ENCODE data around the genes CLCN1, OR2A14 and EZH2.

- PRO-cap: no peak
Observed at GRCh38 chr7:143316007-143316215, at the start of gene CLCN1. Gene CLCN1, plus strand, starts transcription at chr7:143316111.

DNA sequence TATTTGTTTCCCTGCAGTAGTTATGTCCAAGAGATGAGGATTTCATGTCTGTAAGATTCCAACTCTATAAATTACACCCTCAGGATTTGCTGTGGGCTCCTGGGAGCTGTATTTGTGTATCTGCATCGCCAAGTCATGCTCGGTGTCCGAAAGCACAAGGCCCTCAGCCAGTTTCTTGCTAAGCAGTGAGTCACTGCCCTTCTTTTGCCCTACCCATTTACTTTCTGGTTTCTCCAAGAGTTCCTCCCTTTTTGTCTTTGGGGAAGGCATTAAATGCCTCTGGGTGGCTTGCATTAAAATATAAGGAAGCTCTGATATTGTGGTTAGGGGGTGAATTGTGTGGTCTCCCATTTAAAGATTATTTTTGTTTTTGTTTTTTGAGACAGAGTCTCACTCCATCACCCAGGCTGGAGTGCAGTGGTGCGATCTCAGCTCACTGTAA, 15.6 kb downstream of the CLCN1 start:
- PRO-cap: no peak

DNA sequence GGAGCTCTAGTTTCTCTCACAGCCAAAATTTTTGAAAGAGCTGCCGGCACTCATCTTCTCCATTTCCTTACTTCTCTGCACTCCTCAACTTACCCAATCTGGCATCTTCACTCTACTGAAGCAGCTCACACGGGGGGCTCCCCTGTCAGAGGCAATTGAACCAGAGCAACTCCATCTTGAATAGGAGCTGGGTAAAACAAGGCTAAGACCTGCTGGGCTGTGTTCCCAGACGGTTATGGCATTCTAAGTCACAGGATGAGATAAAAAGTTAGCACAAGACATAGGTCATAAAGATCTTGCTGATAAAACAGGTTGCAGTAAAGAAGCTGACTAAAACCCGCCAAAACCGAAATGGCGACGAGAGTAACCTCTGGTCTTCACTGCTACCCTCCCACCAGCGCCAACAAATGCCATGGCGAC, 7.7 kb upstream of the FAM131B start:
- PRO-cap: no peak

- PRO-cap: no peak
Observed at GRCh38 chr7:143382725-143383669, 1.9 kb downstream of the ZYX start.

DNA sequence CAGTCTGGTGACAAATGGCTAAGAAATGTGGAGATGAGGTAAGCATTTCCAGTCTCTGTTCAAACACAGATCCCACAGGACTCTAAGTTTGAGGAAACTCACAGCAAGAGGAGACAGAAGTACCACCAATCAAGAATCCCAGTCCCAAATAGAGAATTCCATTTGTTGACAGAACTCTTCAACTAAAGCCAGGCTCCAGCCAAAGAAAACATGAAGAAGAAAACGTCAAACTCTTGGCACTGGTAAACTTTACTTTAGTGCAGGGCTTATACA, 49.1 kb upstream of the CTAGE6 start:
- PRO-cap: no peak

GRCh38 chr7:144122904-144123474, at the start of gene OR2A14:
Gene OR2A14, plus strand, starts transcription at chr7:144123176.
- PRO-cap: no peak

DNA sequence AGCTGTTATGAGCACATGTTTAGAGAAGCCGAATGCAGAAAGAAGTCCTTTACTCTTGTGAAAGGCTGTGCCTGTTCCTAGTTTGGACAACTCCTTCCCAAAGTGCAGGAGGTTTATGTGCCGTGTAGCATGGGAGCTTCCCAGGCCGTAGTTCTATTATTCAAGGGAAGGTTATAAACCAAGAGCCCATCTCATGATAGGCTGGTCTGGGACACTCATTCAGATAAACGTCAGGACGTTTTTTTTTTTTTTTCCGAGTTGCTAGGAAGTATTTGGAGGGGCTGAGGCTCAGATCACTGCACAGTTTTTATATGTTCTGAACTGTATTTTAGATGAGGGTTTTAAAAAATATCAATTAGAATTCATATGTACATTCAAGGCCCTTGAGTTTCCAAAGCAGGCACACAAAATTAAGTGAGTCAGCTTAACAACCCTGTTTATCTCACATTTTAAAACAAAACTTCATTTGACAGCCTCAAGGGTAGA, 593.0 kb upstream of the CNTNAP2 start:
- PRO-cap: no peak

DNA sequence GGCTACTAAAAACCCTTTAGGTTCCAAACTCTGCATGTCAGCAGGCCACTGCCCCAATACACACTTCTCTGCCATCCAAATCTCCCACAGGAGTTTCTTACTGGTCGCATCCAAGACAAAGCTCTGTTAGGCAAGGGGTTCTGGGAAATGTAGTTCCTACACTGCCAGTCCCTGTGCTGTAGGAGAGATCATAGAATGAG, 757.0 kb upstream of the C7orf33 start:
- PRO-cap: no peak

- PRO-cap: no peak
Observed at GRCh38 chr7:148540396-148540831, 50.2 kb upstream of the C7orf33 start.

- PRO-cap: no peak
Observed at GRCh38 chr7:148699064-148699153, 206 bp downstream of the CUL1 start.

DNA sequence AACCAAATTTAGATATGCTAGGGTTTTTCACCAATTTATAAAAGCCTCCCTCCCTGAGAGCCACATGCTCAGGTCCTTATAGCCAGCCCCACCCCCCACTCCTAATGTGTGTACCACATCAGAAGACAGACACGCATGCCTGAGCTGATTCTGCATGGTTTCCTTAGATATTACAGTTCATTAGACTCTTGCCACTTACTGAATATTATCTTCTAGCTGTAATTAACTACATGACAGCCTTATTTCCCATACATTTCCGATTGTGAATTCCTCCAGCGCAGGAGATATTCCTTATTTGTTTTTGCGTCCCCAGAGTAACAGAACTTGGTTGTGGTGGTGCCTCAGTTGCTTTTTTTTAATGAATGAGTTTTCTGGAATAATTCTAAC, 2.1 kb downstream of the CUL1 start:
- PRO-cap: bidirectional peak, plus-strand start at position 105 of the sequence, minus-strand start at position 80 of the sequence

DNA sequence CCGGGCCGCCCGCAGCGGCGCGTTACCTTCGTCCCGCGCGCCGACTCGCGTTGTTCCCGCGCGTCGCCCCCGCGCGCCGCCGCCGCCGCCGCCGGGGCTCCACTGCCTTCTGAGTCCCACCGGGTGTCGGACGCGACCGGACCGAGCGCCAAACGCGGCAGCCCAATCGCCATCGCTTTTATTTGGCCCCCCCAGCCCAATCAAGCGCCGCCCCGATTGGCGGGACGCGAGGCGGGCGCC, at the start of gene EZH2:
EZH2 (minus strand) TSS at position 154 of the 240 bp plus-strand sequence.
- PRO-cap: bidirectional peak, plus-strand start outside the sequence, minus-strand start at position 105 of the sequence

DNA sequence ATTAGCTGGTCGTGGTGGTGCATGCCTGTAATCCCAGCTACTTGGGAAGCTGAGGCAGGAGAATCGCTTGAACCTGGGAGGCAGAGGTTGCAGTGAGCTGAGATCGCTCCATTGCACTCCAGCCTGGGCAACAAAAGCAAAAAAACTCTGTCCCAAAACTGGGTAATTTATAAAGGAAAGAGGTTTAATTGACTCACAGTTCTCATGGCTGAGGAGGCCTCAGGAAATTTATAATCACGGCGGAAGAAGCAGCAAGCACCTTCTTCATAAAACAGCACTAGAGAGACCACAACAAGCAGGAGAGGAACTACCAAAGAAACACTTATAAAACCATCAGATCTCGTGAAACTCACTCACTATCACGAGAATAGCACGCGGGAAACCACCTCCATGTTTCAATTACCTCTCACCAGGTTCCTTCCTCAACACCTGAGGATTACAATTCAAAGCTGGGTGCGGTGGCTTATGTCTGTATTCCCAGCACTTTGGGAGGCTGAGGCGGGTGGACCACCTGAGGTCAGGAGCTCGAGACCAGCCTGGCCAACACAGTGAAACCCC, 48.5 kb downstream of the PDIA4 start:
- PRO-cap: no peak

DNA sequence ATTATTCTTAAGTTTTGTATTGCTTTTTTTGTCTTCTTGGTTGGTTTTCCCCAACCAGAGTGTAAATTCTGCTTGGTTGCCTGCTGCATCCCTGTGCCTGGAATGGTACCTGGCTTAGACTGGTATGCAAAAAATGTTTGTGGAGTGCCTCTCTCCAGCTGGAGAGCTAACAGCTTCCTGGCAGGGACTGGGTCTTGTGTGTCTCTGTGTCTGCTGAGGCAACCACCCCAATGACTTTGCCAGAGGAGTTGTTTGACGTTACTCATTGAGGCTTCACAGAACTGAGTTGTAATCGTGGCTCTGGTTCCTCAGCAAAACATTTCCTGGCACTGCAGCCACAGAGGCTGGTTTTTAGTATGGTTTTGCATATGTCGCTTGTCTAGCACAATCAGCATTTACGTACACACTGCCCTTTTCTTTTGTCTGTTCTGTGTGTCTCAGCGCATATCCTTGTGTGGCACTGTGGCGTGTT, 7.4 kb downstream of the ZNF282 start:
- PRO-cap: no peak

DNA sequence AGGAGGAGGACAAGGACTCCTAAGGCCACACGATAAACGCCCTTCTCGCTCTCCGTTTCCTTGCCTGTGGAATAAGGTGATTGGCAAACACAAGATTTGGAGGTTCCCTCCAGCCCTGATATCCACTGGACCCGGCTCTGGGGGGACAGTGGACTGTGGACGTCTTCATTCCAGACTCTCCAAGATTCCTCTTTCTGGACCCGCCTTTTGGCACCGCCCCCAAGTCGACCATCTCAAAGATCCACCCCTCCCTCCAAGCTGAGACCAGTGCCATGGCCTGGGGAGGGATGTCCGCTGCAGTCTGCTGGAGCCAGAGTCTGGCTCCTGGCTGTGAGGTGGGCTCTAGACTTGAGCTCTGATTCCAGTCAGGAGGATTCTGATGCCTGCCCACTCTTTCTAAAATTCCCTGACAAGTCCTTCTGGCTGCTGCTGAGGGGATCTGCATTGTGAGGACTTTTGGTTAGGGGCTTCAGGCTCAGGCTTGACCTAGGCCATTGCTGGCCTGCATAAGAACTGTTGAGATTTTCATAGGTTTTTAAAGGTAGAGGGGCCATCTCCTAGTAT, 23.7 kb downstream of the ZNF783 start:
- PRO-cap: bidirectional peak, plus-strand start at position 292 of the sequence, minus-strand start at position 194 of the sequence

- PRO-cap: unidirectional peak, plus-strand start at chr7:149331121
Observed at GRCh38 chr7:149330839-149331432, 68.9 kb downstream of the ZNF783 start.

- PRO-cap: no peak
Observed at GRCh38 chr7:149422681-149423875, 37.8 kb downstream of the ZNF777 start.

DNA sequence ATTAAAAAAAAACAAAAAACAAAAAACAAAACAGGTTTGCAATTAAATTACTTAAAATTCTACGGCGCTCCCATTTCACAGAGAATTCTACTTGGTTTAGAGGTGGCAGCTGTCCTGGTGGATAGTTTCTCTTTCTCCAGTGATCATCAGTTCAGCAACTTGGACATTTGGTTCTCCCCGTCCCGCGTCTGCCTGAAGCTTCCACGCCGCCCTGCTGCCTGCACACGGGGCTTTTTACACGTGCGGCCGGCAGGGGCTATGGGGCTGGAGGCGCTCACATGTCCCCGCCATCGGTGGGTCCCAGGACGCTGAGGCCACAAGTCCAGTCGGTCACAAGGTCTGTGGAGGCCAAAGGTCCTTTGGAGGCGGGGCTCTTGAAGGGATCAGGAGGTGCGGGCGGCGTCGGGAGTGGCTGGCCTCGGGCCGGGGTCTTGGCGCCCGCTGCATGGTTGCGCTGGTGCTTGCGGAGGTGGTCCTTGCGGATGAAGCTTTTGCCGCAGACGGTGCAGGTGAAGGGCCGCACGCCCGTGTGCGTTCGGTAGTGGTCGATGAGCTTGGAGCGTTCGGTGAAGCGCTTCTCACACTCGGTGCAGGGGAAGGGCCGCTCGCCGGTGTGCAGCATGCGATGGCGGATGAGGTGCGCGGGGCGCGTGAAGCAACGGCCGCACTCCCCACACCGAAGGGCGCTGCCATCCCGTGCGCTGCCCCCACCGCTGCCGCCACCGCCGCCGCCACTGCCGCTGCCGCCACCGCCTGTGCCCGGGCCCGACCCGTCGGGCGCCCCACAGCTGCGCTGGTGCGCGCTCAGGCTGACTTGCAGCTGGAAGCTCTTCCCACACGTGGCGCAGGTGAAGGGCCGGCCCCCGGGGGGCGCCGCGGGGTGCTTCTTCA, 13.5 kb upstream of the ZNF777 start:
- PRO-cap: no peak

- PRO-cap: no peak
Observed at GRCh38 chr7:149599351-149600173, 102.0 kb upstream of the ZNF746 start.

DNA sequence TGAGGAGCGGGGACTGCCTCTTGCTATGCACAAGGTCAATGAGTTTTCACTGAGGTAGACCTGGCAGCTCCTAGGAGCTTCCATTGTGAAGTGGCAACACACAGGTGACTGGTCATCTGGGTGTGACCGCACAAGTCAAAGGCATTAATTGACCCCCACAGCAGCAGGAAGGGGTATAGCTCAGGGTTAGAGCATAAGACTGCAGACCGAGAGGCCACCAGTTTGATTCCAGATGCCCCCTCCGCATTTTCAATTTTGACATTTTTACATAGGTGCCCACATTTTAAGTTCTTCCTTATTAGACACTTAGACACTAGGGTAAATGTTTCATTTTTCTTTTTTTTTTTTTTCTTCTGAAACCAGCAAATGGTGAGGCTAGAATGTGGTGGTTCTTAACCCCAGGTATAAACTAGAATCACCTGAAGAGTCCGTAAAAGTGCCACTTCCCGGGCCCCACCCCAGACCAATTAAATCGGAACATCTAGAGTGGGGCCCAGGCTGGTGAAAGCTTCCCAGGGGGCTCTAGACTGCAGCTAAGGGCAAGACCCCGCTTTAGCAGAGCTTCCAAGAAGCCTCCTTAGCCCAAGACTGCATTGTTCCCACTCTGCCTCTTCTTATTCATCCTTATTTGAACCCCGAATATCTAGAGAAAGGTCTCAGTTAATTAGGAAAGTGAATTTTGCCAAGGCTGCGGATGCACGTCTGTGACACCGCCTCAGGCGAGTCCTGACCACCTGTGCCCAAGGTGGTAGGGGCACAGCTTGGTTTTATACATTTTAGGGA, 106.1 kb upstream of the ZNF746 start:
- PRO-cap: no peak

Measured in LUHMES (cell line).